Measurements from ENCODE around the genes LZTS3 and CENPB.

GRCh38 chr20:3173318-3174230, at the start of gene LZTS3:
TSS of gene LZTS3 (minus strand) at chr20:3173549.
- PRO-cap, 2 experiments: peak in 2 of 2 experiments; most common plus-strand start chr20:3173757 (in 1); most common minus-strand start chr20:3173579 (in 2)

- PRO-cap, 2 experiments: no peak in any of the 2 experiments
Measured at GRCh38 chr20:3203696-3204283, 692 bp downstream of the DDRGK1 start.

DNA sequence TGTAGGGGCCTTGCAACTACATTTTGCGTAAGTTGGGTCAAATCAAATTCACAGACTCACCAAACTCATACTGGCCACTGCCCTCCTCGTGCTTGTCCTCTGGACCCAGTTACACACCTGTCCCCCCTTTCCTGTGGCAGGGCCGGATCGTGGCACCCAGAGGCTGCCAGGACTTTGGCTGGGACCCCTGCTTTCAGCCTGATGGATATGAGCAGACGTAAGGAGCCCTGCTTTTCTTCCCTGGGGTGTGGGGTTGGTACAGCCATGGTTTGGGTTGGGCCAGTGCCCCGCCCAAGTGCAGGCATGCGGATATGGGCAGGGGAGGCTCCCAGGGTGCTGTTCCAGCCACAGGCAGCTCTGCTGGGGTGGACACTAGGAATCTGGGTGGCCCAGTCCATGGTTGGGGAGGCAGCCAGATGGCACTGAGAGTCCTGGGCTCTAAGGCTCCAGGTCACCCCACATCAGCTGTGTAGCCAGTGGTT, 12.4 kb downstream of the ITPA start:
- PRO-cap, 2 experiments: no peak in any of the 2 experiments

DNA sequence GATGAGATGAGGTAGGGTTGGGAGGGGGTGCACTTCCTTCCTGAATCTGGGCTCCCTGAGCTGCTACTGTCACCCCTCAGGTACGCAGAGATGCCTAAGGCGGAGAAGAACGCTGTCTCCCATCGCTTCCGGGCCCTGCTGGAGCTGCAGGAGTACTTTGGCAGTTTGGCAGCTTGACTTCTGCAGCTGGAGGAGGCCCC, 13.9 kb downstream of the ITPA start:
- PRO-cap, 2 experiments: no peak in any of the 2 experiments

DNA sequence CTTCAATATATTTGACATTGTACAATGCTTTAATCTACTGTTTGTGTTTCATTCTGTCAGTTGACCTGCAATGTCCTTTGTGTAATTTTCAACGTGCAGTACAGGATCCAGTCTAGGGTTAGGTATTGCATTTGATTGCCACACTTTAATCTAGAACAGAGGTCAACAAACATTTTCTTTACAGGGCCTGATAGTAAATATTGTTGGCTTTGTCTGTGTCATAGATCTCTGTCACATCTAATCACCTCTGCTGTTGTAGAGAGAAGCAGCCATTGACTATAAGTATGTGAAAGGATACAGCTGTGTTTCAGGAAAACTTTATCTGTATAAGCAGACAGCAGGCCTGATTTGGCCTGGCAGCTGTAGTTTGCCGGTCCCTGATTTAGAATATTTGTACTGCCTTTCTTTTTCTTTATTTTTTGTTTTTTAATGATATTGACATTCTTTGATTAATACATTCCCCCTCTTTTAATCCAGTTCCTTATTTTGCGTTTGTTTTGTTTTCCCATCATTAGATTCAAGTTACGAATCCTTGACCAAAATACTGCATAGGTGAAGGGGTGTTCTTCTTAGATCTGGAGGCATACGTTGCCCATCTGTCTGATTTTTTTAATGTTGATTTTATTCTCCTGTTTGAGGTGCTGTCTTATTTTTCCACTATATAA, 39.4 kb downstream of the ATRN start:
- PRO-cap, 2 experiments: no peak in any of the 2 experiments

DNA sequence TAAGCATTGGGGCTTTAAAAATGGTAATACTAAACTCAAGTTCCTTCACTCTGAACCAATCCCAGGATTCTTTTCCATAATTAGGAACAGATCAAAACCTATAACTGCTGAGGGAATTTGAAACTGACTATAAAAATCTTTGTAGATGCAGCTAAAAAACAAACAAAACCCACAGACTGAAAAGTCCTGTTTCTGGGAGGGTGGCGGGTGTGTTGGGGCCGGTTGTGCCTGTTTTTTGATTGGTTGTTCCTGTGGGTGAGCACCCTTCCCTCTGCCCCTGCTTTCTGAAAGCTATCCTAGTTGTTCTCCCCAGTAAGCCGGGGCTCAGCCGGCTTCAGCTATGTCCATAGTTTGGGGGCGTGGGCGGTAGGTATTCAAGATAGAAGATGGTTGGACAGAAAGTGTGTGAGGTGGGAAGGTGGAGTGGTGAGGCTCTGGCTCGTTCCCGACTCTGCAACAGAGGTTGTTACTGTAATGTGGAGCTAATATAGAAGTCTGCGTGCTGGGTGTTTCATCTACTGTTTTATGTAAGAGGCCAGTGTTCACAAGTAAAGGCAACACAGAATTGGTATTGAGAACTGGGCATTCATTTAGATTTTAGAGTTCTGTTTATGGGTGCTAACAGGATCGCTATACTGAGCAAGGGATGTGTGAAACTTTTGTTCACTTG, 49.1 kb downstream of the GFRA4 start:
- PRO-cap, 2 experiments: no peak in any of the 2 experiments

DNA sequence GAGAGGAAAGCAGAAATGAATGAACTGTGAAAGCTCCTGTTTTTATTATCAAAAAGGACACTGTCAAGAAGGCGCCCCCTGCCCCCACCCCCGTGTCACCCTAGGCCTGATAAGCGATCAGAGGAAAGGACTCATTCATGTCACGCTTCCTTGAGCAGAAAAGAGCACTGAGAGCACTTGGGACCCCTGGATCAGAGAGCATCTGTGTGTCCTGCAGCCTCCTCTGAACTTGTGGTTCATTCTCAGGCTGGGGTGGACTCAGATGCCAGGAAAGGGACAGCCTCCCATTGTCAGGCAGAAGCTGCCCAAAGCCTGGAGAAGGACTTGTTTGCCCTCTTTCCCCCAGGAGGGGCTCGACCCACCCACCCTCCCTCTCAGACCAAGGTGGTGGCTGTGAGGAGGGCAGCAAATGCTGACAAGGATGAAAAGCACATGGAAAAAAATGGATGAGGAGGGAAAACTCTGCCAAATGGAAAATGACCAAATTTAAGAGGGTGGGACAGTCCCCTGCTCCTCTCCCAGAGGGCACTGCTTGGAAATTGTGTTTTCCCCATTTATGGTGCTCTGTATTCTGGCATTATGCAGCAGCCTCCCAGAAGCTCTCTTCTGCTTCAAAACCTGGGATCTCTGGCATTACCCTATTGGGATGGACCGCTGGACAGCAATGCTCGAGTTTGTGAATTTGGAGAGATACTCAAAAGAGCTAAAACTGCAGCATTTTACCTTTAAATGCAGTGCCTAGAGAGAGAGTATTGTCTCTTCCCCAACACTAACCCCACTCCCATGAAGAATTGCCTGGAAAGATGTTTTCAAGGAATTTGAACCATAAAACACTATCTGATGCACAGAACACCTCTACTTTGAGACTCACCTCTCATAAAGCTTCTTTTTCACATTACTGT, 15.1 kb downstream of the GFRA4 start:
- PRO-cap, 2 experiments: no peak in any of the 2 experiments

DNA sequence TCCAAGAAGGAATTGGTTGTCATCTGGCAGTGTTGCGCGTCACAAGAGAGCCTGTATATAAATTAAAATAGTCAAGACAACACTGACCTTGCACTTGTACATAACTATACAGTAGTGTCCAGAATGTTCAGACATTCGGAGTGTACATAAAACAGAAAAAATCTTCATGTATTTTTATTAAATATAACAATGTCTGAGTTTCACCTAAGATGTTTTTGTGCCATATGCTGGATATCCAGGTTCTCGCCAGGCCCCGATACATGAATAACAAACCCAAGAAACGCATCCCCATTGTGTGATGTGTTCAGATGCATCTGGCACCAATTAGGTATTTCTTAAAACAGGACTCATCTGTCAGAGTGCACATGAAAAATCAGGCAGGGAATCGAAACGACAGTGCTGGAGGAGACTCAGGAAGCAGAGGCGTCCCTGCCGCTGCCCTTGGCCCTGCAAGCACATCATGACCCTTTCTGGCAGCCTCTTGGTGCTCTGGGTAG, 13.9 kb downstream of the GFRA4 start:
- PRO-cap, 2 experiments: no peak in any of the 2 experiments

DNA sequence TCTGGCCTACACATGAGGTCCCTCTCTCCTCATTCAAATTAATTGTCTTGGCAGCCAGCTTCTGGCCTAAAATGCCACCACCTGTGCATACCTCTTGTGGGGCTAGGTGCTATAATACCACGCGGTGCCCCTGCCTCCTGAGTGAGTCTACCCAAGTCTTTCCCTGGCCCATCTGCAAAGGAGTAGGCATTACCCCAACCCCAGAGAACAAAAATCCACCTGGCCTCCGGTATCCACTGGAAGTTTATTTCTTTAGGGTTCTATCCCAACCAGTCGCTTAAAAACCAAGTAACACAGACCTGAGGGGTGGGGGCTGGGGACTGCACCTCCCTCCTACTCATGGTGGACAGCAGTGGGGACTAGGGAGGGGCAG, 14.3 kb downstream of the ADISSP start:
- PRO-cap, 2 experiments: no peak in any of the 2 experiments

GRCh38 chr20:3765664-3766080, 1.9 kb downstream of the ADISSP start:
- PRO-cap, 2 experiments: no peak in any of the 2 experiments

DNA sequence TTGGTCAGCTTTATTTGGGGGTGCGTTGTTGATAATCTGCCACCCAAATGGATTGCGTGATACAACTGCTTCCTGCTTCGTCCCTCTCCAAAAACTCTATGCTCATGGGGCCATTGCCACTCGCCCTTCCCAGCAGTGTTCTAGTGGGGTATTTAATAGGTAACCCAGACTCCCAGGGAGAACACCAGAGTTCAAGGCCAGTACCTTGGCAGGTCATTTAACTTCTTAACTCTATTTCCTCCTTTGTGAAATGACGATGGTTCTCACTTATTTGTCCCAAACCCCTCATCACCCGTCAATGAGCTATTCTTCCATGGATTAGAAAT, 467 bp upstream of the SPEF1 start:
- PRO-cap, 2 experiments: no peak in any of the 2 experiments

DNA sequence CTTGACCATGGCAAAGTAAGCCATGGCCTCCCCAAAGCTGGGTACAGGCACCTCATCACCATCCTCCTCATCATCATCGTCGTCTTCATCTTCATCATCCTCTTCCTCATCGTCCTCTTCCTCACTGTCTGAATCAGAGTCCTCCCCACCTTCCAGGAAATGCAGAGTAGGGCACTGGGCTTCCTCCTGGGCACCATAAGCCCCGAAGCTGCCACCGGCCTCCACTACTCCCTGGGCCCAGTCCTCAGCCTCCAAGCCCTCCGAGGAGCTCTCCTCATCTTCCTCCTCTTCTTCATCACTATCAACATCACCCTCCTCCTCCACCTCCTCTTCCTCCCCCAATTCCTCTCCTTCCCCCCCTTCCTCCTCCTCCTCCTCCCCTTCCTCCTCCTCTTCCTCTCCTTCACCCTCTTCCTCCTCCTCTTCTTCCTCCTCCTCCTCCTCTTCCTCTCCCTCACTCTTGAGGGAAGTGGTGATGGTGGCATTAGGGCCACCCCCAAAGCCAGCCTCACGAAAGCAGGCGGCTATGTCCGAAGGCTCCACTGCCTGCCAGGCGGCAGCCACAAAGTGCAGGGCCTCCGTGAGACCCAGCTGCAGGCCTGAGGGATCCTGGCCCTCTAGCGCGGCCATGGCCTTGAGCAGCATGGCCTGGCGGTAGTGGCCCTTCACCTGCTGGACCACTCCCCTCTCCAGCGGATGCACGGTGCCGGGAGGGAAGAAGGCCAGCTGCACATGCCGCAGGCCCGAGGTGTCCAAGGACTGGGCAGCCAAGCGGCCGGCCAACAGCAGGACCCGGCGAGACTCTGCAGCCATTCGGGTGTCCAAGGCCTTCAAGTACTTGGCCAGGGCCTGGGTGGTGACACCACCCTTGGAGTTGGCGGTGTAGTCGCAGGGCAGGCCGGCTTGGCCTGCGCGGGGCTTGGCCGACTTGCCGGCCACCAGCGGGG, 1.4 kb downstream of the CENPB start:
- PRO-cap, 2 experiments: no peak in any of the 2 experiments

DNA sequence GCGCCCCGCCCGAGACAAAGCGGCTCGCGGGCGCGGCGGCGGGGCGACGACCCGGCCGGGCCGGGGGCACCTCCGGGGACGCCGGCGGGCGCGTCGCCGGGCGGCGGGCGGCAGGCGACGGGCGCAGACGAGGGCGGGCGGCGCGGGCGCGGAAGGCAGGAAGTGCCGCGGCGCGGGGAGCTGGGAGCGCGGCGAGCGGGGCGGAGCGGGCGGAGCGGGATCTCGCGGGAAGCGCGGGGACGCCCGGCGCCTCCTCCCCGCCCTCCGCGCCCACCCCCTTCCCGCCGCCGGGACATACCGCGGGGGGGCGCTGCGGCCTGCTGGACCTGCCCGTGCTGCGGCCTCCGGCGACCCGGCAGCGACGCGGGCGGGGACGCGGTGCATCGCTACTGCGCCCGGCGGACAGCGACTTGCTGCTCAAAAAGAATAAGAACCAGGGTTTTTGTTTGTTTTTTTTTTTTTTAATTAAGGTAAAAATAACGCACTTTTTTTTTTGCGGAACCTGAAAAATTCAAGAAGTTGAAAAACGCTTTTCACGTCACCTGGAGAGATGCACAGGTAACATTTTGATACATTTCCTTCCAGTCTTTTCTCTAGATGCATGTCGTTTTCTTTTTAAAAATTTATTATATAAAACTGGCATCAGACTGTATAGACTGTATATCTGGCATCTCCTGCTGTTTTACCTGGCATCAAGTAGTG, at the start of gene CENPB:
Gene CENPB (minus strand): TSS at position 159 of the 702 bp plus-strand sequence.
- PRO-cap, 2 experiments: peak in 2 of 2 experiments; most common plus-strand start position 355 of the sequence (in 1); most common minus-strand start position 157 of the sequence (in 1)

GRCh38 chr20:3797232-3798157, 1.4 kb downstream of the CDC25B start:
- PRO-cap, 2 experiments: peak in 2 of 2 experiments; most common minus-strand start chr20:3797892 (in 1)

DNA sequence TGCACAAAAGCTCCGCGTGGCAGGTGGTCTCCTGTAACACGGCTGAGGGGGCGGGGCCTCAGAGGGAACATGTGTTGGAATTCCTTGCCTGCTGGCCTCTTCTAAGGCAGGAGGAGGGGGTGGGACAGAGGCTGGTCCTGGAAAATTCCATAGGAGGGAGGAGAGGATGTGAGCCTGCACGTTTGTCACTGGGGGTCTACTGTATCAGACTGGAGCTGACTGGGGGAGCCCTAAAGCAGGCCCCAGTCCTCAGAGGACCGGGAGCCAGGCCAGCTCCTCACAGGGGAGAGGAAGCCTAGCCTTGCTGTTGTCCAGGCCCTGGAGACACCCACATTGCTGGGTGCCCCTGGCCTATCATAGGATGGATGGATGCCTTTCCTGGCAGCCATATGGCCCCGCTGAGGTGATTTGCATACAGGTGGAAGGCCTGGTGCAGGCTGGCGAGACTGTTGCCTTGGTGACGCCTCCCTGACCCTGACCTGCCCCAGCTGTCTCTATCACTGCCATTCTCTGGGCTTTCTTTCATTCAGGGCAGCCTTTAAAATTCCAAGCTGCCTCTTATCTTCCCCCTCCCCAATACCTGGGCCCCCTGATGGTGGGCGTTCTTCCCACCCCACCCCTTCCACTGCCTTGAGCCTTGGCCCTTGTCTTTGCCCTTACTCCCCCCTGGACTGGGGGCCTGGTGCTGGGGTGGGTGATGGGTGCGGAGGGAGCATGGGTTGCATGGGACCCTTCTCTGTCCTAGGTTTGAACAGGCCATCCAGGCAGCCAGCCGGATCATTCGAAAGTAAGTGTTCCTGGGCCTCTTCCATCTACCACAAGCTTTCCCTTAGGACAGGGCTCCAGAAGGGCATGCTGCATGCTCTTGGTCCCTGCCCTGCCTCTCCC, 3.7 kb downstream of the CDC25B start:
- PRO-cap, 2 experiments: no peak in any of the 2 experiments

DNA sequence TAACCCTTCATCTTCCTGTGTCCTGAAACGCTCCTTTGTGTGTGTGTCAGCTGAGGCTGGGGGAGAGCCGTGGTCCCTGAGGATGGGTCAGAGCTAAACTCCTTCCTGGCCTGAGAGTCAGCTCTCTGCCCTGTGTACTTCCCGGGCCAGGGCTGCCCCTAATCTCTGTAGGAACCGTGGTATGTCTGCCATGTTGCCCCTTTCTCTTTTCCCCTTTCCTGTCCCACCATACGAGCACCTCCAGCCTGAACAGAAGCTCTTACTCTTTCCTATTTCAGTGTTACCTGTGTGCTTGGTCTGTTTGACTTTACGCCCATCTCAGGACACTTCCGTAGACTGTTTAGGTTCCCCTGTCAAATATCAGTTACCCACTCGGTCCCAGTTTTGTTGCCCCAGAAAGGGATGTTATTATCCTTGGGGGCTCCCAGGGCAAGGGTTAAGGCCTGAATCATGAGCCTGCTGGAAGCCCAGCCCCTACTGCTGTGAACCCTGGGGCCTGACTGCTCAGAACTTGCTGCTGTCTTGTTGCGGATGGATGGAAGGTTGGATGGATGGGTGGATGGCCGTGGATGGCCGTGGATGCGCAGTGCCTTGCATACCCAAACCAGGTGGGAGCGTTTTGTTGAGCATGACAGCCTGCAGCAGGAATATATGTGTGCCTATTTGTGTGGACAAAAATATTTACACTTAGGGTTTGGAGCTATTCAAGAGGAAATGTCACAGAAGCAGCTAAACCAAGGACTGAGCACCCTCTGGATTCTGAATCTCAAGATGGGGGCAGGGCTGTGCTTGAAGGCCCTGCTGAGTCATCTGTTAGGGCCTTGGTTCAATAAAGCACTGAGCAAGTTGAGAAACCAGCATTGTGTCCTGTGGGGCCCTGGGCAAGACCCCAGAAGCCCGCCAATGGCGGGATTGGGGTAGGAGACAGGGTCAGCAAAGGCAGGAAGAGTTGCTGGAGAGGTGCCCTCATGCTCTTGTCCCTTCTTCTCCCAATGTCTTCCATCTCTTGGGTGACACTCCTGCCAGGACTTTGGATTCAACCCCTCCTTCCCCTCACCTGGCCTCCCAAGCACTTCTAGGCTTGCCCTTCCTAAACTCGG, 9.5 kb downstream of the CDC25B start:
- PRO-cap, 2 experiments: no peak in any of the 2 experiments

GRCh38 chr20:3895412-3895704, 6.2 kb downstream of the PANK2 start:
- PRO-cap, 2 experiments: no peak in any of the 2 experiments

GRCh38 chr20:3908475-3909117, 19.4 kb downstream of the PANK2 start:
- PRO-cap, 2 experiments: no peak in any of the 2 experiments

DNA sequence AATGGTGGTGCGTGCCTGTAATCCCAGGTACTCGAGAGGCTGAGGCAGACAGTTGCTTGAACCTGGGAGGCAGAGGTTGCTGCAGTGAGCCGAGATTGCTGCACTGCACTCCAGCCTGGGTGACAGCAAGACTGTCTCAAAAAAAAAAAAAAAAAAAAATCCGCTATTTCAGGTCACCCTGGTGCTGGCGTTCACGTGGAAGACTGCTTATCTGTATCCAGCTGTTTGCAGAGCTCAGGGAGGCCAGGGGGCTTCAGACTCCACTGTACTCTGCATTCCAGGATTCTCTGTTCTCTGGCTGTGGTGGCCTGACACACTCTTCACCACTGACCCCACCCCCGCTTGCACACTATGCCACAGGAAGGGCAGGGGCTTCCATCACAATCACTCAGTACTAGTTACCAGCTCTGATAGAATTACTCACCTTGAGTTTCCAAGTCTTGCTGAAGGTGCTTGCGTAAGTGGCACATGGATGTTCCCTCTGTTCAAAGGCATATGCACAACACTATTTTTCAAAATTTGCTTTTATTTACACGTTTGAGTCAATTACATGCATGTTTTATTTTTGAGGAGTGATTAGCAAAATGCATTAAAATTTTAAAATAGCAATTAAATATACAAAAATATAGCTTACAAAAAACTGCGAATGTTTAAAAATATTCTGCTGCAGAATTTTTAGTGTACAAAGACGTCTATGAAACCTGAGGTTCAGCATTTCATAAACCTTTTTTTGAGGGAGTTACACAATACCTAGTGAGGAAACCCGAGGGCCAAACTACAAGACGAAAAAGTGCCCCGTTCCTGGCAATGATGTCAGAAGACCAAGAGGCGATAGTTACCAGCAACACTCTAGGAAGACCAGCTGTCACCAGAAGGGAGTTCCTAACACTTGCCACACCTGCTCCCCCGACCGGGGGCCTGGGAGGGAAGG, 37.9 kb downstream of the PANK2 start:
- PRO-cap, 2 experiments: no peak in any of the 2 experiments

DNA sequence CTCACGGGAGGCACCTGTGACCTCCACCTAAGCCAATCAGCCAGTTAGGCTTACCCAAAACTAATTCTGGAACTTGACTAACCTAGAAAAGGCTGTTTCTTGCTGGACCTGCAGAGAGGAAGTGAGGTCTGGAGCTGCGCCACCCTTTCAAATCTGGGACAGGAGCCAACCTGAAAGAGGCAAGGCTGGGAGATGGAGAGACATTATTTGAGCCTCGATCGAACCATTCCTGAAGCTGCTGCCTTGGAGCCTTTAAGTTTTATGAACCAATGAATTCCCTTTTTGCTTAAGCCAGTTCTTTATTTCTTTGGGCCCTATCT, 36.1 kb upstream of the SMOX start:
- PRO-cap, 2 experiments: no peak in any of the 2 experiments

All from Colon Carcinoma Metastatic in the Brain (tissue), 2 donors.